Parietal lobe (tissue), 2 donors: ENCODE measurements around the genes VASN and SEC14L5.

DNA sequence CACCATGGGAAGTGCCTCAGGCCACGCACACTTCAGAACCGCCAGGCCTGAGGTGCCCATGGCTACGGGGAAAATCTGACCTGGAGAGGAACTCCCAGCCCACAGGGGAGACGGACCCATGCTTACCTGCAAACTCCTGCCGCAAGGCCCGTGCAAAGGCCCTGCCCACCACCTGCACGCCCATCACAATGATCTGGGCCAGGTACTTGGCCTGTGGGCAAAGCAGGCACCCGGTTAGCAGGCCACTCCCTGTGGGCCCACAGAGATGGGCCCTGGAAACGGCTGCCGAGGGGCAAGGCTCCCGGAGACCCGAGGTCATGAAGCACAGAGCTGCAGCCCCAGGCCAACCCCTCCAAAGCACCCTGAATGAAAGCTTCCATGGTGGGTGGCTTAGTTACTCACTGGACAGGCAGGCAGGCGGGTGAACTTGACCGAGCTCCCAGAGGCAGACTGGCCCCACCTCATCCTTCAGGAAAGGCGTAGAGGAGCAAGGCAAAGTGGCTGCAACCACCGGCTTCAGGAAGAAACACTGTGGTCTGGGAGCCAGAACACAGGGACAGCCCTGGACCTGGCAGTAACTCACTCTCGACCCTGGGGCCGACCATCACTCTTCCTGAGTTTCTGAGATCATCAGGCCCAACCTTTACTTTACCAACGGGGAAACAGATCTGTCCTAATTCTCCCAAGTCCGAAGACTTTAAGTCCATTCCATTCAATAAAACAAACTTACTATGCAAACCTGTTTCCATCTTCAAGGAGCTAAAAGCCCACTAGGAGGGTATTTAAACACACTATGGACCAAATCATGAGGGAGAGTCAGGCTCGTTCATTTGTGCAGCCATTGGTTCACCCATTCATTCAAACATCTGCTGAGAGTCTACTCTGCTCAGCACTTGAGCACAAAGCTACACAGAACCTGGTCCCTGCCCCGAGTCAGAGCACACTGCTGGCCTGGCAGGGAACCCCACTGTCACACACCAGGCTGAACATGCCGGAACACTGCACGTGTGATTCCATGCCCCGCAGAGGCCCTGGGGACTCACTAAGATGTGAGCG is 7.7 kb downstream of the PAM16 start:
- RAMPAGE, long total RNA: no peak

- RAMPAGE, long total RNA: no peak
Measured at GRCh38 chr16:4352151-4353104, 1.3 kb upstream of the PAM16 start.

DNA sequence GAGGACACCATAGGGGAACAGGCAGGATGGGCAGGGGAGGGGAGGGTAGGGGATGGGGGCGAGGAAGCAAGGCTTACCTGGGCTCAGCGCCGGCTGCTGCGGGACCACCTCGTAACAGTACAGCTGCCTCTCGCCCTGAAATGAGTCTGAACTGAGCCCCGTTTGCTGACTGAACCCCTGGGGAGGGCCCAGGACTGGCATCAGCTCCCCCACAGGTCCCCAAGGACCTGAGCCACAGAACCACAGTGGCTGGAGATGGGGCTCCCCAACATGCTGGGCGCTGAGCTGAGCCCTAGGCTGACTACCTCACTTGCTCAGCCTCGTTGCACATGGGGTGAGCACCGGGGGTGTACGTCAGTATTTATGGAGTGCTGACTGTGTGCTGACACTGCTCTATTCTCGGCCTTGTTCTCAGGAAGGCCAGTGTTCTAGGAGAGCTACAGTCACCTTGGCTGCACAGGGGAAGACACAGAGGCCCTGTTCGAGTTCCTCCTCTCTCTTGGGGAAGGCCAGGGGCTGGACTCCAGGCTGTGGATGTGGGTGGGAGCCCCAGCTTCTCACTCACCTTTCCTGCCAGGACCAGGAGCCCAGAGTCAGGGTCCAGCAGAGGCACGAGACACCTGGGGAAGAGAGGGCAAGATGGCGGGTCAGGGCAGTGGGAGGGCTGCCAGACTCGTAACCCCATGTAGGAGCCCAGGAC is 6.6 kb upstream of the VASN start:
- RAMPAGE, long total RNA: no peak

GRCh38 chr16:4371392-4372464 is at the start of gene VASN:
Gene VASN, plus strand, starts transcription at chr16:4371848.
- RAMPAGE, long total RNA: no peak

DNA sequence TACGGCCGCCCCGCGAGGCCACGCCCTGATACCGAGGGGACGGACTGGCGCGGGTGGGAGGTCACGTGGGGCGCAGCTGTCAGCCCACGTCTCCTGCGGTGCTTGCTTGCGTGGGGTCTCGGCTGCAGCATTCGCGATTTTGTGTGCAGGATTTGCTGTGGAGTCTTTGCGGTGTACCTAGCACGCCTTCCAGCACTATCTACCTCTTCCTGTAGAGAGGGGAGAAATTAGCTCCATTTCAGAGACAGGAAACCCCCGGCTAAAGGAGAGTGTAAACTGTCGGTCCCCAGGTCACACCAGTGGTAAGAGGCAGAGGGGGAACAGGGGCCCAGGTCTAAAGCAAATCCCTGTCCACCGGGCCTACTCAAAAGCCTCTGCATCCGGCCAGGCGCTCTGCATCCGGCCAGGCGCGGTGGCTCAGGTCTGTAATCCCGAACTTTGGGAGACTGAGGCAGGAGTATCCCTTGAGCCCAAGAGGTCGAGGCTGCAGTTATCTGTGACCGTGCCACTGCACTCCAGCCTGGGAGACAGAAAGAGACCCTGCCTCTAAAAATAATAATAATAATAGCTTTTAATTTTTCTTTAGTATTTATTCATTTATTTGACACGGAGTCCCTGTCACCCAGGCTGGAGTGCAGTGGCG is 478 bp upstream of the CORO7 start:
- RAMPAGE, long total RNA: no peak

GRCh38 chr16:4512033-4512976 is 26.3 kb downstream of the CDIP1 start:
- RAMPAGE, long total RNA: no peak

DNA sequence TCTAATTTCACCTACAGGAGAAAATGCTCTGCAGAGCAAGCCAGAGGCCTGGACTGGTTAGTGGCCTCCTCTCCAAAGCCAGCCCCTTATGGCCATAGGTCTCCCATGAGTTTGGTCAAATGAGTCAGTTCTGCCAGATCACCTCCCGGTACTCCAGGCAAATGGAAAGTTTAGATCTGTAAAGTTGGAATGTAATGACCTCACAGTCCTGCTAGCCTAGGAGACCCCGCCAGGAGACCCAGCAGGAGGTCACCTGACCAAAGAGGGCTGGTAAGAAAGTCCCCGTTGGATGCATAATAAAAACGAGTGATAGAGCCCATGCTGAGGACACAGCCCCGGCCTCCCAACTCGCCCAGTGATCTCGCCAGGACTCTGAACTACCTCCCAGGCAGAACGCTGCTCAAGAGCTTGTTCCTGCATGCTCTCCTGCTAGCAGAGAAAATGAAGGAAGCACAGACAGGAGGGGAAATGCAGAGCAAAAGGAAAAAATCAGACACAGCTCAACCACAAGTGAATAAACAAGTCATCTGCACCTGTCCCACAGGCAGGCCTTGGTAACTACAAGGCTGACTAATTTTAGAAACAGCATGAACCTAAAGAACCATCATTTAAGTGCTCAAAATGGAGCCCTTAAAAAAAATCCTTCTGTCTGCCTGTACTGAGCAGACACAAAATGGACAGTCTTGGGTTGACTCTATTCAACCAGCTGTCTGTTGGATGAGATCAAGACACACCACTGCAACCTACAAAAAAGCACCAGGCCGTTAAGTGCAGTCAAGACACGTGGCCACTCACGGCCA is 9.3 kb downstream of the CDIP1 start:
- RAMPAGE, long total RNA: no peak

DNA sequence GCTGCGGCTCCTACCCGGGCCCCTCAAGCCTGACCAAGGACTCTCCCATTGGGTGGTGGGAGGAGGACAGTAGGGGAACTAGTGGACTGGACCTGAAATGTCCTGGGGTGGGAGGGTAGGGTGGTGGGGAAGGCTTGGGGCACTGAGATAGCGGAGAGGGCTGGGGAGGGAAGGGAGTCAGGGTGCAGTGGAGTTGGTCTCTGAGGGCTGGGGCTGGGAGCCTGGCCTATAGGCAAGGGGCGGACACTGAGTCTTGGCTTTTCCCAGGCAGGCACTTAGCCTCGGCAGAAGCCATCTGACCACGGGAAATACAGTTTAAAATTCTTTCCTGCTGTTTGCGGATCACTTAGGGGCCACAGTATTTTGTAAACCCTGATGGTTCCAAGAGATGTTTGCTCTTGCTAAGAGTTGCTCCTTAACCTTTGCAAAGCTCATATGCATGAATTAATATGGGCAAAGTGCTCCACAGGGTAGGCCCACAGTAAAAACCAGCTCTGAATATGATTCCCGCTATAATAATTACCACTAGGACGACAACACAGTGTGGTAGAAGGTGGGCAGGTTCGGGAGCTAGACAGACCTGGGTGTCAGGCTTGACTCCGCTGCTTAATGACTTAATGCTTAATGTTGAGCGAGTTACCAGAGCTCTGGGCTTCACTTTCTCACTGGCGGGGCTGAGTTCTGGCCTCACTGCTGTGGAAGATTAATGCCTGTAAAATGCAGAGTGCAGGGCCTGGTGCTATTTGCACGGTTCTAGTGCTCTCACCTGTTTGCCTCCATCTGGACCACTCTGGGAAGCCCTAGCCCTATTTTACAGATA is 3.6 kb upstream of the UBALD1 start:
- RAMPAGE, long total RNA: no peak

DNA sequence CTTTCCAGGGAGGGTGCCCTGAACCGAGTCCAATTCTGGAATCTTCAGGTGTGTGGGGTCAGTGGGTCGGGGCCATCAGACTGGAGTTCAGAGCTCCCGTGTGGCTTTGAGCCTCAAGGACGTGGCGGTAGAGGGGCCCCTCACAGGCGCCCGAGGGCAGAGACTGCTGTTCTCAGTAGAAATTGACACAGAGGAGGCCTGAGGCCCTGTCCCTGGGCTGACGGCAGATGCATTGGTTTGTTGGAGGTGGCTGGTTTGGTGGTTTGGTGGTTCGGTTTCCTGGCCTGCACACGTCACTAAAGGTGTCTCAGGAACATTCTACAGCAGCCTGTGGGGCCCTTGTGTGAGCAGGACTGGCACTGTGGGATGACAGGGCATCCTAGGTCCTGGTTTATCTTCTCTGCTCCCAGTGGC is 16.9 kb upstream of the NUDT16L1 start:
- RAMPAGE, long total RNA: no peak

- RAMPAGE, long total RNA: no peak
Measured at GRCh38 chr16:4713115-4713647, 19.8 kb downstream of the NUDT16L1 start.

DNA sequence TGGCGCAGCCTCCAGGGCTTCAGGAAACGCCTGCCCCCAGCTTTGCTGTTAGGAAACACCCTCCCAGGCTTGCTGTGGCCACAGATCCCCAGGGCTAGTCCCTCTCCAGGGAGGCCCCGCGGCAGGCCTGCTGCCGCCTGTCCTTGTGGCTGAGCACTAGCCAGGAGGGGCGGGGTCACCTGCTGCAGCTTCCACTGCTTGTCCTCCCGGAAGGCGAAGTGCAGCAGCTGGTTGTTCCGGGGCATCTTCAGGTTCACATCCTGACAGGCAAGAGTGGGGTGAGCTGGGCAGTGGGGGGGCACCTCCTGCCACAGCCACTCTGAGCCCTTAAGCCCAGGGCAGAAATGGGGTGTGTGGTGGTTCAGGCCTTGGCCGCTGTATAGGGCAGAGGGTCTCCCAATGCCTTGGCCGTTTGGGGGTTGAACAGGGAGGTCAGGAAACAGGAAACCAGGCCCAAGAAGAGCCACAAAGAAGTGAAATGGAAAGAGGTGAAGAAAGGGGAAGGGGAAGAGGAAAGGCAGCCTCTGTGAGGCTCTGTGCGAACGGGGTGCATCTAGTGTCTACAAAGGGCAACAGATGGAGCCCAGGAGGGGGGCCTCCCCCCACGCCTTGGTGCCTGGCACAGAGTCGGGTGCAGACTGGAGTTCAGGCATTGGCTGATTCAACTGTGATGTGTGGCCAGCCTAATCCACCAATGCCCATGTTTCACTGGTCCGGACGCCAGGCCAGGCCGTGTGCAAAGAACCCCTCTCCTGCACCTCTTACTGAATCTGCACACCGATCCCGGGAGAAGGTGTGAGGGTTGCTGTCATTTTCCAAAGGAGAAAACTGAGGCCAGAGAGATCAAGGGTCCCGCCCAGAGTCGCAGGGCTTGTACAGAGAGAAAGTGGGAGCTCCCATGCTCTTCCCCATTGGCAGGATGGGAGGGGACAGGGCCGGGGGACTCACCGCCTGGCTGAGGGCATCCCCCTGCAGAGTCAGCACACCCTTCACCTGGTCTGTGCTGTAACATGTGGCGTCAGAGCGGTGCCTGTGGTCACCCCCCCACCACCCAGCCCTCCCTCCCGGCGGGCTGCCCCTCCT is 1.8 kb downstream of the ROGDI start:
- RAMPAGE, long total RNA: no peak

DNA sequence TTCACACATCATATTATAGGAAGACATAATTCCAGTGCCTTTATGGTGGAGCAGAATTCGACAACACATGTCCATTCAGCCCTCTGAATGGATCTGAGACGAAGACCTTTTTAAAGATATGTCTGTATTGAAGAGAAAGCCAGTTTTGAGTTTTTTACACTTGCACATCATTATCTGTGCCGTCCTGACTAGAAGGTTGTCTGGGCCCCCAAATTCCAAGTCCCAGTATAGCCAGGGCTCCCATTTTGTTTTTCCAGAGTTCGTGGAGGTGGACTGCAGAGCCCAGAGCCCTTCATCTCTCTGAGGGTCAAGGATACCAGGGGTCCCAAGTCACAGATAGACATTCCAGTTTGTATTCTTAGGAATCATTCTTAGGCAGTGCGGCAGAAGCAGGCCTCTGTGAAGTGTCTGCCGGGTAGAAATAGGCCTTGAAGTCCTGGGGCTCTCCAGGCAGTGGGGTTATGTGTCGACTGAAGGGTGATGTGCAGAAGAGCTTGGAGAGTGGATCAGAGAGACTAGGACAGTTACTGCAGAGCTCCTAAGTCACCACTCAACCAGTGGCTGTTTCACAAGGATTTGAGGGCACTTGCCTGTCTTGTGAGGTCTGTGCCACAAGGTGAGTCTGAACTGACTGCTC is 33.7 kb downstream of the UBN1 start:
- RAMPAGE, long total RNA: no peak

DNA sequence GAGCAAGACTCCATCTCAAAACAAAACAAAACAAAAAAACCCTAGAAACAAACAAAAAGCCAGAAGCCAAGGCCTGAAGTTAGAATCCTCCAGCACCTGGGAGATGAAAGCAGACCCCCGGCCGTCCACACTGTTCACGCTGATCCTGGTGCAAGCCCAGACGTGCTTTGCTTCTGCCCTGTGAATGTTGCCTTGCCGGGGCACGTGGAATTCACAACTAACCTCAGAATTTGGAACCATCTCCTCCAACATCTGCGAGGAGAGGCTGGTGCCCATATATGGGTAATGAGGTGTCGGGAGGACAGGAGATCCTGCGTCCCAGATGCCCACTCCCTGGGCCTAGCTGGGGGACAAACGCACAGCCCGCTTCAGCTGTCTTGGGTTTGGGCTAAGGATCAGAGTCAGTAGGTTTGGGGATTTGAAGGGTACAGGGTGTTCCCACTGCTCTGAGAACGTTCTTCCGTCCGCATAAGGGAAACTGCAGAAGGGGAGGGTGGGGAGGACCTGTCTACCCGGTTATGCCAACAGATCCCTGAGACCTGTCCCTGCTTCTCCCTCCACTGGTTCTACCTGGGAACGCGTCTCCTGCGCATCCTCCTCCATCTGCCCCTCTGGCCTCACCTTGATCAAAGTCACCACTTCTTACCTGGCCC is 14.2 kb downstream of the PPL start:
- RAMPAGE, long total RNA: no peak

DNA sequence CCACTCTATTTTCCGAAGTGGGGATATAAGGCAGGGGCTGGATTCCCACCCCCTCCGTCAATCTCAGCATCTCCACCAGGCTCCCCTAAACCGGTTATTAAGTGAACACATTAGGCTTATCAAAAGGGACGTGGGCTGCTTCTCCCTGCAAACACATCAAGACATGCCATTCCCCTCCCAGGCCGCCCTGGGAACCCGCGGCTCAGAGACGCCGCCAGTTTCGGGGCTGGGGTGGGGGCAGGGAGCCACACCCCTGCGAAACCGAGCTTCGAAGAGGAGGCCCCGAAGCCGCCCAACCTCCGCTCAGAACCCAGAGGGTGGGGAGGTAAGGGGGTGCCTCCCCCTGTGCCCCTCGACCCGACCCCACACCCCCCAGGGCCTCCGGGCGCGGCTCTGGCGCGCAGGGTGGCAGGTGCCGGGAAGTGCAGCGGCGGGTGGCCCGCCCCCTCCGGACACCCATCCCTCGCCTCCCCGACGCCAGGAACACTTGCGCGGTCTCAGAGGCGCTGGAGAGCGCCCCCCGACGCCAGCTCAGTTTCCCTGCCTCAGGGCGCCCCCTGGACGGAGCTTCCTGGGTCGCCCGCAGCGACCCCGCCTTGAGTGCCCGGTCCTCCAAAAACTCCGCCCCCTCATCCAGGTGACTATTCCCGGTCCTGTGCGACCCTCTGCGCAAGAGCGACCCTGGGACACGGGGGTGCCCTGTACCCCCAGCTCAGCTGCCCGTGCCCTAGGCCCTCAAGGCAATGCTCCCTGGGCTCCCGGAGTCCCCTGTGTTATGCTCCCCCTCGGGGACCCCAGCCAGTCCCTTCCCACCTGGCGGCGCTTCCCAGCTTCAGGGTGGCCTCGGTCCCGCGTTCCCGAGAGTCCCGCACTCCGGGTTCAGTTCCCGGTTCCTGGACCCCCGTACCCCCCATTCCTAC is 704 bp downstream of the PPL start:
- RAMPAGE, long total RNA: no peak

GRCh38 chr16:4944511-4945225 is 7.7 kb upstream of the PPL start:
- RAMPAGE, long total RNA: no peak

GRCh38 chr16:4957532-4958562 is at the start of gene SEC14L5:
Gene SEC14L5, plus strand, starts transcription at chr16:4958330.
- RAMPAGE, long total RNA: no peak

DNA sequence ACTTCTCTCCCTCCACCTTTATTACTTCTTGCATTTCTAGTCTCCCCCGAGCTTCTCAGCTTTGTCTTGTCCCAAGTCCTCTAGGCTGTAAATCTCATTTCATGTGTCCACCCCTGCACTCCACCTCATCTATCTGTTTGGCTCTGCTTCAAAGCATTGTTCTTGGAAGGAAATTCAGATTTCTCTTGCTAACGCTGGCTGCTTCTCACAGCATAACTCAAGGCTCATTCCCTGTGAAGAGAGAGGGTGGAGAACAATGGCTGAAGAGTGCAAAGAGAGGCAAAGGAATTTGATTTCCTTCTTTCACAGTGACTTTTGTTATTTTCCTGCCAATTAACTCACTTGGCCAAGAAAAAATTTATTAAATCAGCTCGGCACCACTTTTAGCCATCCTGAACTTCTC is 476.5 kb downstream of the TMEM114 start:
- RAMPAGE, long total RNA: no peak

- RAMPAGE, long total RNA: no peak
Measured at GRCh38 chr16:8795363-8796191, 1.9 kb downstream of the TMEM186 start.

- RAMPAGE, long total RNA: no peak
Measured at GRCh38 chr16:8908729-8909337, 26.7 kb downstream of the LITAFD start.

DNA sequence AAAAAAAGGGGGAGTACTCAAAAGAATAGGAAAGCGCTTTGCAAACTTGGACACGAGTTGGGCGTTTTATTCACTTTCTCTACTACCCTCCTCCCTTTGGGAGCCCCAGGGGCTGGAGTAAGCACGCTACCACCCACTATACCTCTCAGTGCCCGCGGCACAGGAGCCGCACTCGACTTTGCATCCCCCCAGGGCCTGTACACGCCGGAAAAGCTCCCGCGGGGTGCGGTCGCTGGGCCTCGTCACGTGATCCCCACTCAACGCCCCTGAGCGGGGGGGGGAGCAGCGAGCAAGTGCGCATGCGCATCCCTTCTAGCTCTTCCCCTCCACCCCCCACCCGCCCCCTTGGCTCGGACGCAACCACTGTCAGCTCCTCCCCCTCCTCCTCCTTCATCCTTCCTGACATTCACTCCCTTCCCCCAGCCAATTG is 444 bp upstream of the HAPSTR1 start:
- RAMPAGE, long total RNA: no peak